ENCODE results near the gene TMEM38B.

DNA sequence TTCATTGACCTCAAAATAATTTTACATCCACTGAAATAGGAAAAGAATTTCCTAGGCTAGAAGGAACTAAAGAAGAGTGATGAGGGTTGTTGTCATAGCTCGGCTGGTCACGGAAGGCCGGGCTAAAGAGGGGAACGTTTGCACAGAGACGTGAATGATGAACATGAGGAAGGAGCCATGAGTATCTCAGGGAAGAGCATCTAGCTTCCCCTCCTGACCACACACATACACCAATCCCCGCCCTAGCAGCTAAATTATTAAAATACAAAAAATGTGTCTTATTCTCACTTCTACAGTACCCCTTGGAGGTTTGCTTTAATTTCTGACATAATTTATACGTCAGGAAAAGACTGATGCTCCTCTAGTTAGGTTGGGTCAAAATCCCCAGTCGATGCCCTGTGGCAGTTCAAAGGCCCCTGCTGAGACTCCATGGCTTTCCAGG lies 124.5 kb upstream of the ABCA1 start:
- PRO-cap = no peak

GRCh38 chr9:105053093-105053728 lies 125.3 kb upstream of the ABCA1 start:
- PRO-cap = no peak

DNA sequence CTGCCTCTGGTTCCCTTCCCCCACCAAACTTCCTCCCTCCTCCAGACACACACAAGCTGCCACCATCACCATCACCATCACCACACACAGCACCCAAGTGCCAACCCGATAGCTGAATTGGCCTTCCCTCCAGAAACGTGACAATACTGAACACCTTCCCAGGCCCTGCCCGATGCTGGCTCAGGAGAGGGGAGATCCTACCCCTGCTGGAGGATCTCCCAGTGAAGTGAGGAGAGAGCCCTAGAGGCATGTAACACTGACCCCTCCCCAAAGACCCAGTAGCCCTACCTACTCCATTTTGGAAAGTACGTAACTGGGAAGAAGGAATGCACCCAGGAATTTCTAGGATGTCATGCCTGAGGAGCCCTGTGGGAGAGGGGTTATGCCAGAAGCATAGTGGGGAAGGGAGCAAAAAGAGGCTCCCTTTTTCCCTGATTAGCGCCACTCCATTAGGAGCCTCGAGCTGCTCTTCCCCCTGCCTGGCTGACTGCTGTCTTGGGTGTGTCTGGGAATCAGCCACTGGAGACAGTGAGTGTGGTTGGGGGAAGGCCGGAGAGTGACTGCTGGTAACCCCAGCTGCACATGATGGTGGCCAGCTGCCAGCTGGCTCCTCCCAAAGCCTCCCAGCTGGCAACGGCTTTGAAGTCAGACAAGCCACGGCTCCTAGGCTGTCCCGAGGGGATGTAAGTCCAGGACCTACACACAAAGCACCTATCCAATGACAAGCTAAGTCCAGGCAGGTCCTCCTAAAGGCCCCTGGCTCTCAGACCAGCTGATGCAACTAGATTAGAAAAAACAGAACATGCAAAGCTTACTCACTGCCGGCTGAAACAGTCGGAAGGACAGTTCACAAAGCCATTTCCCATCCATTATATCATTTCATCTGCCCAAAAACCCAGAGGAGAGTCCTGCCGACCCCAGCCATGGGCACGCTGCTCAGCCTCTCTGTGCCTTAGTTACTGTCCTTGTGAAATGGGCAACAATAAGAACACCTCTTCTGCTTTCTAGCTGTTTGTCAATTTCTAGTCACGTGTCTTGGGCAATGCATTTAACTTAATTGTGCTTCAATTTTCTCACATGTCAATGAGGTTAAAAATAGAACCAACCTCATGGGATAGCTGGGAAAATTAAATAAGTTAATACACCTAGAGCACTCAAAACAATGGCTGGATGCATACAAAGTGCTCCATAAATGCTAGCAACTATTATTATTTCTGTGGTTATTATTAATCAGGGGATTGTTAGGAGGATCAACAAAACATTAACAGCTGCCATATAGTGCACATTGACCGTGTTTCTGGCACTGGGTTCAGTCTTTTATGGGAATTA lies 136.6 kb upstream of the ABCA1 start:
- PRO-cap = unidirectional peak, minus-strand start at position 485 of the sequence

DNA sequence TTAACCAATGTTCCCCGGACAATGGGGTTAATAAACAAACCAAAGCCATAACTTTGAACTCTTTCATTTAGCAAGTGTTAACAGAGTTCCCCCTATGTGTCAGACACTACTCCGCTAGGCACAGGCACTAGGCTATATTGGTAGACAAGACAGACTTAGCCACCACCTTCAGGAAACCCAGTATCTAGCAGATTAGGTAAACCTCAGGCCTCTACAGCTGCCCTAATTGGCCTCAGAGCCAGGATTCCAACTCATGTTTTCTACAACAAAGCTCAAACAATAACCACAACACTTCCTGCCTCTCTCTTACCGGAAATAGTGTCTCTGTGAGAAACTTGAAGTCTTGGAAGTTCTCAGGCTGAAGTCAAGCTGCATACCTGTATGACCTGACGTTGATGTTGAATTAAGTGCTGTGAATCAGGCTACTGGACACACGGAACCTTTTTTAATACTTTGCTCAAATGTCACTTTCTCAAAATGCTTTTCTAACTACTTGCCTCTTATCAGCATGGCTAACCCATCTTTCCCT lies 116.6 kb upstream of the SLC44A1 start:
- PRO-cap = bidirectional peak, plus-strand start at position 343 of the sequence, minus-strand start at position 108 of the sequence

- PRO-cap = no peak
Measured at GRCh38 chr9:105187650-105188250, 56.7 kb upstream of the SLC44A1 start.

- PRO-cap = no peak
Measured at GRCh38 chr9:105329750-105330025, 85.2 kb downstream of the SLC44A1 start.

GRCh38 chr9:105656525-105657026 lies 5.7 kb upstream of the TAL2 start:
- PRO-cap = no peak

GRCh38 chr9:105694290-105695335 lies at the start of gene TMEM38B:
TMEM38B (plus strand) TSS chr9:105694541.
- PRO-cap = bidirectional peak, plus-strand start at chr9:105694543, minus-strand start at chr9:105694383; bidirectional peak, plus-strand start at chr9:105695248, minus-strand start at chr9:105695173

GRCh38 chr9:106859716-106860612 lies 3.0 kb upstream of the ZNF462 start:
- PRO-cap = unidirectional peak, plus-strand start at chr9:106860135

GRCh38 chr9:106864091-106864225 lies 992 bp downstream of the ZNF462 start:
- PRO-cap = no peak

GRCh38 chr9:106916392-106917360 lies 53.7 kb downstream of the ZNF462 start:
- PRO-cap = no peak

GRCh38 chr9:107300792-107301044 lies 17.6 kb downstream of the RAD23B start:
- PRO-cap = no peak

DNA sequence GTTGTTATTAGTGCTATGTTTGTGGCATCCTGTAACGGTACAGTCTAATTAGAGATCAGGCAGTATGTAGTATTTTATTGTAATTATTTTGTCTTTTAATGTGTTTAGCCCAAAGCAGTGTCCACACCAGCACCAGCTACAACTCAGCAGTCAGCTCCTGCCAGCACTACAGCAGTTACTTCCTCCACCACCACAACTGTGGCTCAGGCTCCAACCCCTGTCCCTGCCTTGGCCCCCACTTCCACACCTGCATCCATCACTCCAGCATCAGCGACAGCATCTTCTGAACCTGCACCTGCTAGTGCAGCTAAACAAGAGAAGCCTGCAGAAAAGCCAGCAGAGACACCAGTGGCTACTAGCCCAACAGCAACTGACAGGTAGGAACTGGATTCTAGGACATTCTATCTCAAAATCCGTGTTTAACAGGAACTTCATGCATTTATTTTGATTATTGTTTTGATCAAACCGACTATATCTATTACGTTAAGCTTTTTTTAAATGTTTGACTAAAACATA lies 23.2 kb downstream of the RAD23B start:
- PRO-cap = no peak

- PRO-cap = no peak
Measured at GRCh38 chr9:107321817-107322407, 38.8 kb downstream of the RAD23B start.

DNA sequence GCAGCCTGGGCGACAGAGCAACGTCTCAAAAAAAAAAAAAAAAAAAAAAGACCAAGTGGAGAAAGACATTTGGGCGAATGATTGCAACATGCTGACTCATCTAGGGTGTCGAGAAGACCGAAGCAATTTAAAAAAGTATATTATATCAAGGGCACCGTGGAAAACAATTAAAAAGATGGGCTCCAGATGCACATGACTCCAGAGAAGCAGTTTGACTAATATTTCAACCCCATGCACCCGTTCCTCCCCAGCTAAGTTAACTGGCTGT lies 9.1 kb downstream of the KLF4 start:
- PRO-cap = no peak

DNA sequence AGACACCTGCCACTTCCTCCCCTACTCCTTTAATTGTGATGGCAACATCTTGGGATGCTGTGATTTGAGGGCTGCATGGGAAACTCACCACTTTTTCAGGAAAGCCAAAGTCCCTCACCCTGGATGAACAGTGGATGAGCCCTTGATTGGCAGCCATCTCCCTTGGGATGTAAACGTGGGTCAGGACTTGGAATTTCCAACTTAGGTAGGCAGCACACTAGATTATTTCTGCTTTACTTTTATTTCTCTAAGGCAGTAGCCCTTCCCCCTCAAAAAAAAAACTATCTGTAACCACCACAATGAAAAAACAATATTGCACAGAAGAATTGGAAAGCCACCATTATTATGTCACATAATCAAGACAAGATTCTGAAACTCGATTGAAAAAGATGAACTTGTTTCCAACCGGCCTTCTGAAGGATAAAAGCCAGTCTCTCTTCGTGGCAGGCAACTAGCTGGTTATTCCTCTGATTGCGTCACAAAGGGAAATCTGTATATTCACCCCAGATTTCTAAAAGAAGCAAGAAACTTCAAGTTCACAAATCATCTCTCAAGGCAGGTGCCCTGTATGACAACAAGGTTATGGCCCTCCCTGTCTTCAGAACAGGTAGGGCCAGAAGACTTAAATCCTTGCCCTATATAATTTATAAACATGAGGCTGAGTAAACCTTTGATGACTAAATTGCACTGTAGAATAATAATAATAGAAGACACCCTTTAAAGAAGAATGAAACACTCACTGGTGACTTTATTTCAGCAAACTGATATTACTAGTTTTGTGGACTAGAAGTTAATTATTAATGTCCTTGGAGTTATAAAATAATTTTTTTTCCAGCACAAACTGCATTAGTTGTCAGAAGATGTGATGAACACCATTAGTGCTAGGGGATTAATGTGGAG lies 2.8 kb upstream of the KLF4 start:
- PRO-cap = no peak

- PRO-cap = no peak
Measured at GRCh38 chr9:107667378-107667822, 177.8 kb upstream of the KLF4 start.

DNA sequence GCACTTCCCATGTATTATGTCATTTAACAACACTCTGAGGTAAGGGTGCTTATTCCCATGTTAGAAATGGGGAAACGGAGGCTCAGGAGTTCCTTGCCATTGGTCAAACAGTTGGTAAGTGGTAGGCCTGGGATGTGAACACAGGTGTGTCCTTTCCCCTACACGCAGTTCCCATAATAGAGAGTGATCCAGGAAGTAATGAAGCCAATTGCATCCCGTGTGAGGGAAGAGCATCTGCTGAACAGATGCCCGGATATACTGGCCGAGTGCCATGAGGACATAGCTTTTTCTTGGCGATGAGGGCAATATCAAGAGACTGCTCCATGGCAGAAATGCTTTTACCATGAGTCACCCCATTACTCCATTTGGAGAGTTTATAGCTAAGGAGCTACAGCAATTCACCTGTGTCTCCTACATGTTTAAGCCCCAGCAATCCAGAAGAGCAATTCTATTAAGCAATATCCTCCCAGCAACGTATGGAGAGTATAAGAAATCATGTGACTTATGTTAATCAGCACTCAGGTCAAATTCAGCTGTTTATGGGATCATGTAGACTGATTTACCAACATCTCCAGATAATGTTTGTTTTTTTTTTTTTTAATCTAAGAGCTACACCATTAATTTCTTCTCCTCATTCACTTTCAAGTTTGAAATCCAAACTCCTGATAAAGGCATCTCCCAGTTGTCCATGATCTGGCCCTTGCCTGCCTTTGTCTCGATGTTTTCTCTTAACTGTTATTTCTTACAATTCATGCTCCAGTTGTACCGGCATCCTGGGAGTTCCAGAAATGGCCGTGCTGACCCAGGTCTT lies 222.0 kb upstream of the KLF4 start:
- PRO-cap = no peak

GRCh38 chr9:107750622-107751020 lies 261.1 kb upstream of the KLF4 start:
- PRO-cap = no peak

DNA sequence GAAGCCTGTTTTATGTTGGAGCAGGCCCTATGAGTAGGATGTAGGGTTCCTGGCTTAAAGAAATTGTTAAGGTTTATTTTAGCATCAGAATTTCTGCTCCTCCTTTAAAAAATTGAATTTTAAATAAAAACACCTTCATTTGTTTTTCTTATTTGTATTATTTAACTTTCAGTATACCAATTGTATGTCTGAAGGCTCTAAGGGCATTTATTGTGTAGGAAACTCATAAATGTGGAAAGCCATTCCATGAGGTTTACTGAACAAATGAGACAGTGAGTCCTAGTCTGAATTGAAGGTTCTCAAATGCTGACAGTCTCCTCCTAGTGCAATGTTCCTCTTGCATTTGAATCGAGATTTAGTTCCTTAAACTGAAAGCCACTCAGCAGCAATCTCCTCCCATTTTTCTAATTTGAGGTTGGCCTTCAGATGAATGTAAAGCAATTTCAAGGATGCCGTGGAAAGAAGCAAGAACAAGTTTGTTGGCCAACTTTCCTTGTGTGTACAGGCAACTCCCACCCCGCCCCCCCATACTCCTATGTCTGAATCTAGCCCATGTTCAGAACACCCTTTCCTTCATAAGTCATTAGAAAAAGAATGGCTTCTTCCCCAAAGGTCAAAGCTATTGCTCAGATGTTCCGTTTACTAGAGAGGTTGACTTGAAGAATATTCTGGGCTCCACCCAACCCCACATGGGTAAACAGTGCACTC lies 493.2 kb upstream of the KLF4 start:
- PRO-cap = no peak